Myometrial cell (primary cell): ENCODE measurements around a stretch of chr11.

- RAMPAGE, long total RNA = no peak
These were observed 11.0 kb downstream of the LSP1 start for GRCh38 chr11:1863494-1864577.

GRCh38 chr11:1866818-1868030 lies 14.3 kb downstream of the LSP1 start:
- RAMPAGE, long total RNA = no peak

GRCh38 chr11:1879843-1880818 lies 11.6 kb downstream of the PRR33 start:
- RAMPAGE, long total RNA = no peak

GRCh38 chr11:1882292-1882811 lies 9.3 kb downstream of the PRR33 start:
- RAMPAGE, long total RNA = no peak

DNA sequence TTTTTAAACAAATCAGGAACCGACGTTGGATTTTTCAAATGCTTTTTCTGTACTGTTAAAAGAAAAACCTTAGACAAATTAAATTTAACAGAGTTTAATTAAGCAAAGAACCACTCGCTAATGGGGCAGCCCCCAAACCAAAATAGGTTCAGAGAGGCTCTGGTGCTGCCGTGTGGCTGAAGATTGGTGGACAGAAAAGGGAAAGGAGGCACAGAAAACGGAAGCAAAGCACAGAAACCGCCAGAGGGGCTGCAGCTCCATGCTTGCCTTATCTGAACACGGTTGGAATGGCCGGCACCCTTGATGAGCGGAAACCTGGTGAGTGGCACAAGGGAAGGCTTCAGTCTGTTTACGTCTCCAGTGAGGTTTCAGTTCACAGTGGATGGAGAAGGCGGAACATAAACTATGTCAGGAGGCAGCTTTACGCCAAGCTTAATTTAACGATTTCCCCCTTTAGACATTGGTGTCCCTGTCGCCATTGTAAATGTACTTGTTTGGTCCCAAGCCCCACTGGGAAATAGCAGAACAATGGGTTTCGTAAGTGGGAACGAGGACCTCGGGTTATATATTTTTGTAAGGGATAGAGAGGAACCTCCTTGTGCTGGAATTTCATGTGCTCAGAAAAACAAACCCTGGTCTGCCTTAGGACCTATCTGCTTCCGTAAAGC lies 5.3 kb upstream of the PRR33 start:
- RAMPAGE, long total RNA = no peak

GRCh38 chr11:1966505-1966899 lies 19.4 kb downstream of the MRPL23 start:
- RAMPAGE, long total RNA = no peak

DNA sequence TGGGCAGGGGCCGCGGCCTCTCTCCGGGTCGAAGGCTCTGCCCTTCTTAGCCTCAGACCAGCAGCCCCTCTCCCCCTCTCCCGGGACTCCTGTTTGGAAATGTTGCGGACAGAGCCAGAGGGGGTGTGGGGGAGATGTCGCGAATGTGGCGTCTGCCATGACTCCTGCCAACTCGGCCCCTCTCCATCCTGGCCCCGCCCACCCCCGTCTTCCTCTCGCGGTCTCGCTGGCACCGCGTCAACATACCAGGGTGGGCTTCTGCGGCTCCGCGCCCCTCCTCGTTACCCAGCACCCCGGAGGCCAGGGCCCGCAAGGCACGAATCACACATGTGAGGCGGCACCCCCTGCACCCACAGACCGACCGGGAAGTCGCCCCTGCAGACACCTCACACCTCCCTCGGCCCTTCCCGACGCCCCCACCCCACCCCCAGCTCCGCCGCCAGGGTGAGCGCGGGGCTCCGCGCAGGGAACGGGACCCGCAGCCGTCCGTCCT lies 1.6 kb downstream of the IGF2 start:
- RAMPAGE, long total RNA = no peak

GRCh38 chr11:2138077-2139061 lies 820 bp downstream of the IGF2 start:
- RAMPAGE, long total RNA = start-site peak on the minus strand at chr11:2138256-2138655, 19 and 30 reads in 2 replicates

- RAMPAGE, long total RNA = no peak
These were observed 1.7 kb upstream of the IGF2 start for GRCh38 chr11:2140750-2141521.

GRCh38 chr11:2156475-2156856 lies 4.5 kb downstream of the INS start:
- RAMPAGE, long total RNA = no peak

DNA sequence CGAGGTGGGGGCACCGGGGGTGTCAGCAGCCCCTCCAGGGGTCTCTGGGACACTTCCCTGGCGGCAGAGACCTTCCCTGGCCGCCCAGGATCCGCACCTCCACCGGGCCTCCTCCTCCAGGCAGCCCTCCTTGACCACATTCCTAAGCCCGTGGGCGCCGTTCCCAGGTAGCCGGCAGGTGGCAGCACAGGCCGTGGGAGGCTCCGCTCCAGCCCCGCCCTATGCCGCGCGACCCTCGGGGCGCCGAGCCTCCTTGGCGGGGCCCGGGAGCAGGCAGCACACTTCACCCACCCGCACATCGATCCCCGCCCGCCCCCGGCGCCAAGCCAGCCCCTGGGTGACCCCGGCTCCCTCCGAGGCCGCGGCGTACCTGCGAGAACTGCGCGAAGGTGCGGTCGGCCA lies 5.1 kb upstream of the INS start:
- RAMPAGE, long total RNA = no peak

GRCh38 chr11:2210091-2210528 lies 38.5 kb upstream of the TH start:
- RAMPAGE, long total RNA = no peak

DNA sequence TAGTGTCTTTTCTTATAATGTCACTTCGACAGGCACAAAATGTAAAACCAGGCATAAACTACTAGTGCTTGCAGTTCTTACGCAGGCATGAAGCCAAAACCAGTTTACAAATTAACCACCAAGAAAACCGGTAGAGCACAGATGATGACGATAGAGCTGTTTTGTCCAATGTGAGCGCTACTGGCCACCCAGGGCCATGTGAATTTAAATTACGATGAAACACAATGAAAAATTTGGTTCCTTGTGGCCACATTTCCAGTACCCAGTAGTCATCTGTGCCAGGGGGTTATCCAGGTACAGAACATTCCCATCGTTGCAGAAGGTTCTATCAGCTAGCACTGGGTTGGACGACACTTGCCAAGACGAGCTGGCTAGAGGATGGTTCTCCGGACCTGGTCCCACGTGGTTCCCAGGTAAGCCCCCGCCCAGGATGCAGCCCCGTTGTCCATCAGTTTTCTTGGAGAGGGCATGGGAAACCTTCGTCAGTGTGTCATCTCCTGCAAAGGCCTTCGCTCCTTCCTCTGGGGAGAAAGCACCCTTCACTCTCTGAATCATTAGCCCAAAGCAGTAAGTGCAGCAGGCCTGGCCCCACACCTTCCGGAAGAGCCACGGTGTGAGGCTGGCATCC lies 1.1 kb upstream of the CD81 start:
- RAMPAGE, long total RNA = no peak

- RAMPAGE, long total RNA = no peak
These were observed 5.0 kb downstream of the CD81 start for GRCh38 chr11:2381976-2382664.

DNA sequence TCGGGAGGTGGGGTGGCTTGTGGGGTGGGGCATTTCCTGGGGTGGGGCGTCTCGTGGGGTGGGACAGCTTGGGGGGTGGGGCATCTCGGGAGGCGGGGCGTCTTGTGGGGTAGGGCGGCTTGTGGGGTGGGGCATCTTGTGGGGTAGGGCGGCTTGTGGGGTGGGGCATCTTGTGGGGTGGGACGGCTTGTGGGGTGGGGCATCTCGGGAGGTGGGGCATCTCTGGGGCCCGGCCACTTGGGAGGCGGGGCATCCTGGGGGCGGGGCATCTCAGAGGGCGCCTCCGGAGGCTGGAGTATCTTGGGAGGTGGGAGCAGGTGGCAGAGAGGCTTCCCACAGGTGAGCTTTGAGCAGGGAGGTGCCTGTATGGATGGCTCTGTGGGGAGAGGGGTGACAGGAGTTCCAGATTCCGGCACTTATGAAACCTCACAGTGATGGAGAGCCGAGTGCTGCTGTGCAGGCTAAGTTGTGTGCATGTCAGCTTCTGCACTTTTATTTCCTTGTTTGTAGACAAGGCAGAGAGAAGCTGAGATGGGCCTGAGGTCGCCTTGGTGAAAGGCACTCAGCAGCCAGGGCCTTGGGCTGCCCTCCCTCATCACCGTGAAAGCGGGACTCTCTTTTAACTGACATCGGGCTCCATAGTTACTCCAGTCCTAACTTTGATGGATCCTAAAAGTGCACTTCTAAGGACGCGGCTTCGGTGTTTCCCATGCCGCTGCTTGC lies 7.4 kb downstream of the CD81 start:
- RAMPAGE, long total RNA = no peak

GRCh38 chr11:2404152-2404709 lies 3.7 kb downstream of the TSSC4 start:
- RAMPAGE, long total RNA = no peak

DNA sequence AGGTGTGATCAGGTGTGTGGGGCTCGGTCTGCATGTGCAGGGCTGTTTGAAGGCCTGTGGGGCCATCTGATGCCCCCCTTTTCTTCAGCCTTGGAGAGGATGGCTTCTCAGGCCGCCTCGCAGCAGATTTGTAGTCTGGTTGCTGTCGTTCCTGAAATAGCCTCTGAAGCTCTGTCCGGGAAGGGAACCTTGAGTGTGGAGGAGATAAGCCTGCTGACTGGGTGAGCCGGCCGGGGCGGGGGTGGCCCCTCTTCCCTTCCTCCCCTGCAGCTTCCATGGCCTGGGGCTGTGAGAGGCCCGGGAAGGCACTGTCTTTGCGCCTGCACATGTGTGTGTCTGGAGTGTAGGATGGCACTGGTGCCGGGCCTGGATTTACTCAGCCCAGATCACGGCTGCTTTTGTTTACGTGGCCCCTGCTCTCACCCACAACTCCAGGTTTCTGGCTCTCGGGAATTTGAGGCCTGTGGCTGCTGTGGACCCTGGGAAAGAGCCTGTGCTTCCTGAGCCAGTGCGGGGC lies 16.4 kb downstream of the KCNQ1 start:
- RAMPAGE, long total RNA = no peak

DNA sequence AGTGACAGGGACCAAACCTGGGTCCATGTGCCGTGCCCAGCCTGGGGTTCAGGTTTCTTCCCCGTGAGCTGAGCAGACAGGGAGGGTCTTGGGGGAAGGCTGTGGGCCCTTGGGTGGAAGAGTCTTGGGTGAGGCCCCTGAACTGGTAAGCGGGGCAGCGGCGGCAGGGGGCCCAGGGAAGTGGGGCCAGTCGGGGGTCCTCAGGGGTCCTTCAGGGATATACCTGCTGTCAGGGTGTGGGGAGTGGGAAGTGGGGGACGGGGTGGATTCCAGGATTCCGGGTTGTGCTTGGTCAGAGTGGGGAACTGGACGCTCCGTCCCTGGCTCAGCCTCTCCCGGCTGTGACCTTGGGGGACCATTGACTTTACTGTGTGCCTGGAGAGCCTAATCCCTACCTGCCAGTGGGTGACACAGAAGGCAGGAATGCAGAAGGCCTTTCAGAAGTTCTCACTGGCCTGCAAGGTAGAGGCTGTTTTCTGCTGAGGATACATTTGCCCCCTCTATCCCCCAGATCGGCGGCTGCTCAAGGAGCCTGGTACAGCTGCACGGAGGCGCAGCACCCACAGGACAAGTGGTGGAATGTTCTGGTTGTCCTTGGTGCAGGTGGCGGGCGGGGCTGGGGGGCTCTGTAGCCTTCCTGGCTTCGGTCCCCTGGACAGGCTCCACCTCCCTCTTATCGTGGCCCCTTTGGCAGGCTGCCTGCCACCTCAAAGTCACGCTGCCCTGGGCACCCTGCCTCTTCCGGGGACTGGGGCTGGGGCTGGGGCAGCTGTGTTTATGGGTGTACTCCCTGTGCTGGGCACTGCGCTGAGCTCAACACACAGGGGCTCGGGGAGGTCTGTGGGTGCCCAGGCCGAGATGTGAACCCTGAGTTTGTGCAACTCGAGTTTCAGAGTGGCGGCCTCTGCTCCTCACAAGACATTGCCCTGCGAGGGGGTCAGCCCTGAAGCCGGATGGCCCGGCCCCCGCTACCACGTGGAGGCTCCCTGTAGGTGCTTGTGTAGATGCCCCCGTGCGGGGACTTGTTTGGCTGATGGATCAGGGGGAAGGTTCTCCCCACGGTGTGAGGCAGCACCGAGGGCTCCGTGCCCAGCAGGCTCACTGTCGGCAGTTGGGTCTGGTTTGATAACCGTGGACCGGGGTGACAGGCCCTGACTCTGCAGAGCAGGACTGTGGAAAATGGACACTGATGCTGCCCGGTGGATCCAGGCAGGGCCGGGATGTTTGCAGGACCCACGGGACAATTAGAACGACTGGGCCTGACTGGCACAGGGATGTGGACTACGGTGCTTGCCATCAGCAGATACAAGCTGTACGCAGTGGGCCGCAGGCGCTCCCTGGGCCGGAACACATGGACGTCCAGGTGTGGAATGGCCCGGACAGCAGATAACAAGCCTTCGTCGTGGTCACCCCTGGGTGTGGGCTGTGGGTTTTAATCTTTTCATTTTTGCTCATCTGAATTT lies 18.6 kb downstream of the KCNQ1 start:
- RAMPAGE, long total RNA = no peak

- RAMPAGE, long total RNA = no peak
These were observed 89.4 kb downstream of the KCNQ1 start for GRCh38 chr11:2534223-2534549.

DNA sequence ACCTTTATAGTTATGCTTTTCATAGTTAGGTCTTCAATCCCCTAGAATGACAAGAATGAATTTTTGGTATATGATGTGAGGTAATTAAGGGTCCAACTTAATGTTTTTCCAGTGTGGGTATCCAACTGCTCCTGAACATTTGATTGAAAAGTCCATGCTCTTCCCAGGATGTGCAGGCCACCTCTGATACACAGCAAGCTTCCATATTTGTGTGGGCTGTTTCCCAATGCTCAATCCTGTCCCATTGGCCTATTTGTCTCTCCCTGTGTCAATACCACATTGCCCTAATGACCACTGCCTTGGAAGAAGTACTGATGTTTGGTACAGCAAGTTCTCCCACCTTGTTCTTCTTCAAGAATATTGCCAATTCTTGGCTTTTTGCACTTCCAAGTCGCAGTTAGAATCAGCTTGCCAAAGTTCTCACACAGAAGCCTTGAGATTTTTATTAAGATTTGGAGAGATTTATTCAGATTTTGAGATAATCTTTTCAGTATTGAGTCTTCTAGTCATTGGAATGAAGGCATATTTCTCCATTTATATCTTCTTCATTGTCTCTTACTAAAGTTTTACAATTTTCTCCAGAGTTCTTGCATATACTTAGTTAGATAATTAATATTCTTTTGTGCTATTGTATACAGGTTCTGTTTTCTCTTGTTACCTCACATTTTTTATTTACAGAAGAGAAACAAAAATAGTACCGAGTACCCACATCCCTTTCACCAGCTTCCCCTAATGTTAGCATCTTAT lies 212.2 kb downstream of the KCNQ1 start:
- RAMPAGE, long total RNA = no peak